Kidney (tissue), 2 donors: ENCODE measurements around the genes ANXA2 and VPS13C.

GRCh38 chr15:60347815-60348200 lies 50.0 kb downstream of the ANXA2 start:
- PRO-cap = no peak
- RRBS = no CpG with 5 or more reads among the region's 3 CpGs

DNA sequence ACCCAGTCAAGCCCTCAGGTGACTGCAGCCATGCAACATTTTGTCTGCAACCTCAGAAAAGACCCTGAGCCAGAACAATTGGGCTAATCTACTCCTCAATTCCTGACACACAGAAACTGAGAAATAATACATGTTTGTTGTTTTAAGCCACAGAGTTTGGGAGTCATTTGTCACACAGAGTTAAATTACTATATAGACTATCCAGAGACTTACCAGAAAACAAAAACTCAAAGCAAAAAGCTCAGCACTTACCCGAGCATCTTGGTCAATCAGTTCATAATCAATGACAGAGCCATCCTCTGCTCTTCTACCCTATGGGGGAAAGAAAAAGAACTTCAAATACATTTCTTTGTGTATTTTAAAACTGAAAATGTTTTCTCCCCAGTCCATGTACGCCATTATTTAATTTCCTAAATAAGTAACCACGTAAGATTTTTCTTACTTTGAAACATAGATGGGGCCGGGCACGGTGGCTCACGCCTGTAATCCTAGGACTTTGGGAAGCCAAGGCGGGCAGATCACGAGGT lies 43.8 kb downstream of the ANXA2 start:
- PRO-cap = no peak
- RRBS = no CpG with 5 or more reads among the region's 8 CpGs

- PRO-cap = bidirectional peak, plus-strand start at chr15:60398136, minus-strand start at chr15:60397986
- RRBS = 2% methylated on average over 19 of the region's 81 CpGs
These were observed at the start of gene ANXA2 for GRCh38 chr15:60397328-60398385. Gene ANXA2, minus strand, starts transcription at chr15:60397986.

GRCh38 chr15:60480706-60481365 lies 1.9 kb upstream of the ICE2 start:
- PRO-cap = no peak
- RRBS = no CpG with 5 or more reads among the region's 6 CpGs

DNA sequence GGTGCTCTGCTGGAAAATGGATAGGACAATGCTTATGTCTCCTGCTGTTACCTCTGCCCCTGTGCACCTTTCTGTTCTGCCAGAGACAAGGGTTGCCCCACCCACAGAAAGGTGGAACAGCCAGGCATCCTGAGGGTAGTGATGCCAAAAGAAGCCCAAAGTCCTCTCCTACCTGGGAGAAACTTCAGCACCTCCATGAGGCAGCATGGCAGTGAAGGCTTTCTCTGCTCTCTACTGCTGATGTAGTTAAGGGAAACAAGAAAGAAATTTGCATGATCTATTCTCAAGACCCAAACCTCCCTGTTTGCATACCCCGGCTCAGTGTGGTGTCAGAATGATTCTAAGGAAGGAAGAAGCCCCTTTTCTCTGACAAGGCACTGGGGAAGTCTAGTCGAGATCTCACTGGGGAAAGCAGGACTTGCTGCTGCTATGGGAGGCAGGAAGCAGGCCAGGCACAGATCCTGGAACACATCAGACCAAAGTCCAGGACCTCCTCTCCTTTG lies 89.3 kb upstream of the ICE2 start:
- PRO-cap = no peak
- RRBS = no CpG with 5 or more reads among the region's 2 CpGs

- PRO-cap = bidirectional peak, plus-strand start at chr15:60592089, minus-strand start at chr15:60592093; bidirectional peak, plus-strand start at chr15:60592420, minus-strand start at chr15:60592252
- RRBS = 2% methylated on average over 32 of the region's 47 CpGs
These were observed 113.0 kb upstream of the ICE2 start for GRCh38 chr15:60591943-60592354.

DNA sequence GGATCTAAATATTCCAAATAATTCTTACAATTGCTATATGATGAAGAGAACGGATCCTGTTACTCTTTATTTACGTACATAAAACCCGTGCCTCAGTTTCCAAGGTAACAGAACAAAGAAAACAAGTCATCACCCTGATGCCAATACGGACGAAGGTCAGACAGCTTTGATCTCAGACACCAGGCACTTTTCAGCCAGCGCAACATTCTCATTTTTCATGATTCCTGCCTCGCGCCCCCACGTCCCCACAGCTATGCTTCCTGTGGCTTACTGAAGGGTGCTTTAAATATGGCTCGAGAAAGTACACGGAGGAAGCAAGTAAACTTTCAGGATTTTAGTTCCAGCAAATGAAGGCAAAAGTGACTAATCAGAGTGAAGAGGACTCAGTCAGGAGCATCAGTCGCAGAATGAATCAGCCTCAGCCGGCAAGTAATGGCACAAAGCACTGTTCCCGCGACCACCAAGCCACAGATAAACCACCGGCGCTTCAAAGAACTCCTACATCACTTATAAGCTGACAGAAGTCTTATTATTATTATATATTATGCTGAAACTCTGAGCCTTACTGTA lies 216.6 kb upstream of the ICE2 start:
- PRO-cap = no peak
- RRBS = no CpG with 5 or more reads among the region's 17 CpGs

DNA sequence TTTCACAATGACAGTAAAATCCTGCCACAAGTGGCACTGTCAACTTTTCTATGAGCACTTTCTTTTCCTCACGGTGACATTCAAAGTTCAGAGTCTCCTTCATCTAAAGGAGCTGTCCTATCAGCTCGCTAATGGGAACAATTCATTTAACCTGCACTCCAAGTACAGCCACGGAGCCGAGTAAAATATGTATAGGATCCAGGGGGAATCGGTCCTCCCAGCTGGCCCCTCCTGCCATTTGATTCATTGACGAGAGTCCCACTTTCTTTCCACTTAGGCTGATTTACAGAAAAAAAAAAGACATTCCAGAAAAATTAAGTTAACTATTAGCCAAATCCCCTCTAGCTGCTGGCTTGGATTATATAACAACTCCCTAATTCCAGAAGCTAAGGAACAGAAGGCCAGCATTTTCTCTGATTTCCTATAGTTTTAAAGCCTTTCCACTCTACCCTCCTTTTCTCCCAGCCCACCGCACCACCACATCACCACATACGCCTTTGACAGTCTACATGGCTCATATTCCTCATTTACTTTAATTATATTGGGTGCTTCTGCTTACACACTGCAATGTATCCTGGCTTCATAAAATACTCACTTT lies 217.2 kb upstream of the ICE2 start:
- PRO-cap = no peak
- RRBS = no CpG with 5 or more reads among the region's 8 CpGs

DNA sequence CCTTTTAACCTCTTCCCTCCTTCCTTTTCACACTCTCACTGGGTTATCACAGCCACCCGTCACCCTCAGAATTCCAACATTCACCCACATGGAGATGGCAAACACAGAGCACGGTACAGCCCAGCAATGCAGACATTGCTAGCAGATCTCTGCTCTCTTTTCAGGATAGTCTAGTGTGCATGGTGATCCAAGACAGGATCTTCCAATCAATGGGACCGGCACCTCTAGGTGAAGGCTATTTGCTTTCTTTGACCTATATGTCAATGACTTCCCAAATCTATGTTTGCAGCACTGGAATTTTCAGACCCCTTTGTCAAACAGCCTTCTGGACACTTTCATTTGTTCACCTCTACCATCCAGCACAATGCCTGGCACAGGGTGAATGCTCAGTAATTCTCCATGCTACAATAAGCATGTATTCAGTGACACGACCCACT lies 278.9 kb upstream of the ICE2 start:
- PRO-cap = no peak
- RRBS = no CpG with 5 or more reads among the region's 4 CpGs

- PRO-cap = no peak
- RRBS = no CpG with 5 or more reads among the region's 3 CpGs
These were observed 280.0 kb upstream of the ICE2 start for GRCh38 chr15:60758800-60759559.

DNA sequence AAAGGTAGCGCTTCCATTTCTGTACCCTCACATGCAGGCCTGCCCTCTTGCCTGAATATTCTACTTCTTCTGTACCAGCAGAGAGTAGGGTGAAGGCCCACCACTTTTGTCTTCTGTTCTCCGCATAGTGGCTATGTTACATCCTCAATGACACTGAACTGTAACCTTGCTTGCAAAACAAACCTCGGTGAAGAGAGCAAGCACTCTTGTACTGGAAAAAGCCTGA lies 151.4 kb downstream of the RORA start:
- PRO-cap = no peak
- RRBS = no CpG with 5 or more reads among the region's 3 CpGs

DNA sequence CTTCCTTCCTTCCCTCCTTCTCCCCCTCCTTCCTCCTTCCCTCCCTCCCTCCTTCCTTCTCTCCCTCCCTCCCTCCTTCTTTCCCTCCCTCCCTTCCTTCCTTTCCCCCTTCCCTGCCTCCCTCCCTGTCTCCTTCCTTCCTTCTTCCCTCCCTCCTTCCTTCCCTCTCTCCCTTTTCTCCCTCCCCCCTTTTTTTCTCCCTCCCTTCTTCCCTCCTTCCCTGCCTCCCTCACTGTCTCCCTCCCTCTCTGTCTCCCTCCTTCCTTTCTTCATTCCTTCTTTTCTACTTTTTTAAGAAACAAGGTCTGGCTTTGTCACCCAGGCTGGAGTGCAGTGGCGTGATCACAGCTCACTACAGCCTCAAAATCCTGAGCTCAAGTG lies 131.0 kb downstream of the RORA start:
- PRO-cap = no peak
- RRBS = no CpG with 5 or more reads among the region's 1 CpG

GRCh38 chr15:61155731-61156036 lies 73.4 kb downstream of the RORA start:
- PRO-cap = no peak
- RRBS = no CpG with 5 or more reads among the region's 6 CpGs

DNA sequence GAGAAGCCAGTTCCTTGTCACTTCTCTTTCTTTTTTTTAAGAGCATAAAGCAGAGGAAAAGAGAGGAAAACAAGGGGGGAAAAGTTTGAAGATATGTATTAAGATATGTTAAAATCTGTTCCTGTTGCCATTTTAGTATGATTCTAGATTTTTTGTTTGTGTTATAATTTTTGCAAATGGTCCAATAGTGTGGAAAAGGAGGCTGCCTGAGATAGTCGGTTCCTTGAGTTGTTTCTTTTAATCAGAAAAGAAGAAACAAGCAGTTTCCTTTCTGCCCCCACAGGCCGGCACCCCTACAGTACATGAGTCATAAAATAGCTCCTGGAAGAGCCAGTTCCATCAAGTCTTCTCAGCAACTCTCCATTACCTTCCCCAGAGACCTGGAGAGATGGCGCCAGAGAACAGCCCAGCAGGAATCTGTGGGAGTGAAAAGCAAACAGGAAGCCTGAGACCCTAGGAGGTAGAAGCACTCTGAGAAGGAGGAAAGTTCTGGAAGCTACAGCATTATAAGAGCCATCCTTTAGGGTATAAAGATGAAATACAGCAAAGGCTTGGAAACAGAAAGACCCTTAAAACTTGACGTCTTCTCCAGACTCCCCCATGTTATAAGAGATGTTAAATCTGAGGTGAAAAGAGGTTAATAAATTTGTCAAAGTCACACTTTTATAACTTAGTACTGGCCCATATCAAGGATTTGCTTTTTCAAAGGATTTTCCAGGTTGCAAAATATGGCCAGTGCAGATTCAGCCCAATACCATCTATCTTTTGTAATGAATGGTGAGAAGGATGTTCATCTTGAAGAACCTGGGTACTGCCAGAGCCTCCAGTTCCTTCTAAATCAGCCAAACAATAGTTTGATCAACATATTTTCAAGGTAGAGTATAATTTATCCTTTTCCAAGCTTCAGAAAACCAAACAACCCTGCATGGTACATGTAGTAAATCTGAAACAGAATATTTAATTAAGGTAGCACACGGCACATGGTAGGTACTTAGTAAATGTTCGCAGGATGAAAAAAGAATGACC lies 72.7 kb downstream of the RORA start:
- PRO-cap = no peak
- RRBS = no CpG with 5 or more reads among the region's 6 CpGs

- PRO-cap = no peak
- RRBS = no CpG with 5 or more reads among the region's 3 CpGs
These were observed 208.2 kb downstream of the VPS13C start for GRCh38 chr15:61852073-61852405.

DNA sequence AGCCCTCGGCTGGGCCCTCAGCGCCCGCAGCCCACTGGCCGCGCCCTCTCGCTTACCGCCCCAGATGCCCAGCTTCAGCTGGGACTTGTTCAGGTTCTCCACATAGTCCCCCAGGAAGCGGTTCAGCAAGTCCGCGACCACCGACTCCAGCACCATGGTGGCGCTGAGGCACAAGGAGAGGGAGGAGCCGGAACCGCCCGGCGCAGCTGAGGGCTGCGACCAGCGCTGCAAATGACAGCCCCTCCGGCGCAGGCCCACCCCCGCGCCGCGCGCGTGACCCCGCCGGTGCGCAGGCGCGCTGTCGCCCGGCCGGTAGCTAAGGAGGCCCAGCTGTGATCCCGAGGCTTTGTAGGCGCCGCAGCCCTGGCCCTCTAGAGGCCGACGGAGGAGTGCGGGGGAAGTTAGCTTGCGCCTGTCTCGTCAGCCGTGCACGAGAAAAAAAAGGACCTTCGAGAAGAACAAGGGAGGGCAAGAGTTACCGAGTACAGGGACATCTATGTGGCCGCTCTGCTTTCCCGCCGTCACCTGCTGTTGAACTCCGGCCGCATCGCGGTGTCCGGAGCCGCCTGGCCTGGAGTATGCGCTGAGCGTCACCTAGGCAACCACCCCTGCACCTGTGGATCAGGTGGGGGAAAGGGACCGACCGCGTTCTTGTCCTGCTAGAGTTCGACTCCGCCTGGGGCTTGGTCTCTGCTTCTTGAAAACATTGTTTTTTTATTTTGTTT lies at the start of gene VPS13C:
TSS of gene VPS13C (minus strand) at position 229 of the 725 bp plus-strand sequence.
- PRO-cap = bidirectional peak, plus-strand start at position 301 of the sequence, minus-strand start at position 156 of the sequence; bidirectional peak, plus-strand start at position 531 of the sequence, minus-strand start at position 551 of the sequence
- RRBS = 2% methylated on average over 14 of the region's 62 CpGs

DNA sequence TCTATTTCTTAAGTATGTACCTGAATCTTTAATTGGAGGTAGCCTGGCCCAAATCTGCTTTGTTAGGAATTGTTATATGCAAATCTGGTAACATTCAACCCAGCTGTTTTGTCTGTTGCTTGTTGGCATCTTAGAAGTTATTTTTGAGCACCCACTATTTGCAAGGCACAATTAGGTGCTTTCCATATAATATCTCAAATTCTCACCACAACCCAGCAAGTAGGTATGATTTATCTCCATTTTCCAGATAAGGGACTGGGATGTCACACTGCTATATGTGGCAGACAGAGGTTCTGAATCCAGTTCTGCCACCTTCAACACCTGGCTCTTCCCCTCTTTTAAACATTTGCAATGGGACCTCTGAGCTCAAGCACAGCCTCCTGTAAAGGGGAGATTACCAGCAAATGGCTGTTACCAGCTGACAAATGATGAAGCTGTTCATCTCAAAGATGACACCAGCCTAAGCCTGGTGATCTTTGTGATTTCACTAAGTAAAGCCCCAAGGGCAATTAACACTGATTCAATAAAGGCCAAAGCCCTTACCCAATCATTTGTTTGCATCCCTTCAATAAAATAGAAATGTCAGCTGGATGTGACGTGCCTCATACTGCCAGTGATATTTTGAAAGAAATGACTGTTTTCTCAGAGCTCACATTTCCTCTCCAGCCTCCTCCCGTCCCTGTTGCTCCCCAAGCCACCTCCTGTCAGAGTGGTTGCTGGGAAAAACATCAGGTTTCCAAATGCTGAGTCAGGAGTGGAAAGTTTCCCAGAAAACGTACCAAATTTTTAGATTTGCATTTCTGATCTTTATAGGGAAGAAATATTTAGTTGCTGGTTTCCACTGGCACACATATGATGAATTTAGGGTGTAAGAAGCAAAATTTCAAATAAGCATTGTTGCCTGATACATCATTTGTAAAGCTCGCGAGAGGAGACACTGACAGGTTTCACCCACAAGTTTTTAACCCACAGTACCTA lies 20.8 kb downstream of the C2CD4A start:
- PRO-cap = no peak
- RRBS = no CpG with 5 or more reads among the region's 5 CpGs

DNA sequence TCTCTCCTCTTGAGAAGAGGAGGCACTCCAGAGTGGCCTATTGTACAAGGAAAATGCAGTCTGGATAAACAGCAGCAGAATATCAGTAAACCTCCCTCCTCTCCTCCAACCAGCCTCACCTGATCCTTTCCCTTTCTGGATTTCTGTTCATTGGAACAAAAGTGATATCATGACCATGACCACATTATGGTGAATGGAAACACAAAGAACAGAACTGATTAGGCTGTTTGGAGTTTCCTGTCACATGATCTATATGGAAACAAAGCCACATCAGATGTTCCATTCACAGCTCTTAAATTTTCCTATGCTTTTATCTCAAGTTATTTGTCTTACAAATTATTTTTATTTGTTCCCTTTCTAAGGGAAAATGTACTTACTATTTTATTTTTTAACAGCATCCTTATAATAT lies 14.6 kb downstream of the C2CD4B start:
- PRO-cap = no peak

GRCh38 chr15:62163290-62164564 lies 1.4 kb downstream of the C2CD4B start:
- PRO-cap = bidirectional peak, plus-strand start at chr15:62164459, minus-strand start at chr15:62164431
- RRBS = 5% methylated on average over 14 of the region's 108 CpGs

DNA sequence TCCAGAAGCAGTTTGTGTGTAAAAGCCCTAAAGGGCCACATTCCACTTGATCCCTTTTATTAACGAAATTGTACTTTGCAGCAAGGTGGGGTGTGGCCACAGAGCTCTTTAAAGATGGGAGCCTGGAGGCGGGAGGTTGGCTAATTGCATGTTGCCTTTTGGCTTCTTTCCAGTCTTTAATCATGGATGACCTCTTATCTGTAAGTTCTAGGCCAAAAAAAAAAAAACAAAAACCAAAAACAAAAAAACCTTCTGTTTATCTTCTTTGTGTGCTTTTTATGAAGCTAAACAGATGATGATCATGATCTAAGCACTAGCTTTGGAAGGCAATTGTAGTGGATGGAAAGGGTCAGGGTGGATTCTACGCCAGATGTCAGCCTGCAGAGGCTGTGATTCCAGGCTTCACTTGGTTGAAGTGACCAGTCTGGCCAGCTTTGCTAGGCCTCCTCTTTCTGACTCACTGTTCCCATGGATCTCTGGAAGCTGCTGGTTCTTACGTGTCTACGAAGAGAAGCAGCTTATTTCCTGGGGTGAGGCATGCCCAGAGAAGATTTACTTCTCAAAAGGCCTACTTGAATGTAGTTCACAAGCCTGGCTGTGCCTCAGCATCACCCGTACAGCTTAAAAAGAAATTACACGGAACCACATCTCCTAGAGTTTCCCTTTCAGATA lies 105.5 kb downstream of the TLN2 start:
- PRO-cap = no peak
- RRBS = no CpG with 5 or more reads among the region's 7 CpGs